ENCODE measurements around the genes SELENOM, PIK3IP1 and EIF4ENIF1.

DNA sequence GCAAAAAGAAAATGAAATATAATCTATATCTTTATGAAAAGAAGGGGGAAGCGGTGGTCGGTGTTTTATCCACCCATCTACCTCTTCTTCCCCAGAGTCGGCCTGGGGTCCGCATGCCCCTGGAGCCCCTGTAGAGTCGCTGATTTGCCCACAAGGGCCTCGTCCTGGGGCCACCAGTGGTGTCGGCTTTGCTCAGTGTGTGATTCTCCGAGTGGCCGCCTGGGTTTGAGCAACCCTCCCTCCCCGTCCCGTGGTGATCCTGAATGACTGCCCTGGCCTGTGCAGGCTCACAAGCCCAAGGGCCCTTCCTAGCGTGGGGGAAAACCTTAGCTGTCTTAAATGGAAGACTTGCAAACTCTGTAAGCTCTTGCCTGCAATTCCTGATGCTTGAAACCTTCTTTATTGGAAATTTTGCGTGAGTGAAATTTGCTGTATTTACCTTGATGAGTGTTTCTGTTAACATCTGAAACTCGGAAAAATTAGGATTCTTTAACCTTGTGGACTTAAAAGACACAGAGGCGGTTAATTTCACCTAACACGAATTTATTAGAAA lies 128.4 kb downstream of the OSBP2 start:
- PRO-cap, 2 experiments = no peak in any of the 2 experiments

DNA sequence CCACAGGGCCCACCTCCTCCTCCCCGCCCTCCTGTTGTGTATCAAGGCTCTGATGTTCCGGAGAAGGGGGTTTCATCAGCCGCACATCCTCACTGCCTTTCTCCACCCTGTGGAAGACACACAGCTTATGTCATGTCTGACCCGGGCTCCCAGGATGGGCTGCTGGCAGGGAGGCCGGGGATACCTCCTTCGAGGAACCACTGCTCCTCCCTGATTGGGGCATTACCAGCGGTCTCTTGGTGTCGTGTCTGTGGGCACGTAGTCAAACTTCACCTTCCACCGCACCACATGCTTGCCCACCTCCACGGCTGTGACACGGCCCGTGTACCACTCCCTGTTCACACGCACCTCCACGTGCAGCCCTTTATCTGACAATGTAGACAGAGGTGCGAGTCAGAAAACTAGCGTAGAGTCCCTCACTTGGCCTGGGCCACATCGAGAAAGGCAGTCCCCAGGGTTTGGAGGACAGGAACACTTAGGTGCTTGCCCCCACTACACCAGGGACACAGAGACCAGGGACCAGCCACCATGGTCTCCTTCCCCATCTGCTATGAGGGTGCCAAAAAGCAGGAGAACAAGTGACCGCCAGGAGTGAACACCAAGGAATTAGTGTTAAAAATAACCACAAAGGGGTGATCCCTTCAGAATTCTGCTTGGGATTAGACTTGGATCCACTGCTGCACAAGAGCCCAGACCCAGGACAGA lies 35.8 kb downstream of the MORC2 start:
- PRO-cap, 2 experiments = no peak in any of the 2 experiments

DNA sequence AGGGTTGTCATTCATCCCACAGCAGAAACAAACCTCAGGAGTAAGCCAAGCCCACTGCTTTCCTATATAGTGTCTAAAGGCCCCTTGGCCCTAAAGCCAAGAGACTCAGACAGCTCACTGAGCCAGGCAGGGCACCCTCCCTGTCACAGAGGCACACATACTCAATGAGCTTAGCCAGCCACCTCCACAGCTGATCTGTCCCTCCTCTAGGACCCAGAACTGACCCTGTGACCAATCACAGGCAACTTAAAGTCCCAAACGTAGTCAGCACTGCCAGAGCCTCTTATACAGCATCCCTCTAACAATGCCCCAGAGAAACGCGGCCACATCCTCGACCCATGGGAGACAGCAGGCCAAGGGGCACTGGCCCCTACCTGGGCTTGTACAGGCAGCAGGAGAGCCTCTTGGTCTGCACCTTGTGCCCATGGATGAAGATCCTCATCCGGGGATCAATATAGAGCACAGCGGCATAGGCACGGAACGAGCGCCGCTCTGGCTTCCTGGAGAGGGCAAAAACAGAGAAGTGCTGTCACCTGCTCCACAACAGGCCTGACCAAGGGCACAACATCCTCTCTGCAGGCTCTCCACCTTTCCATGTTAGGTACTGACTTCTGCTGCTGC lies 27.4 kb downstream of the MORC2 start:
- PRO-cap, 2 experiments = no peak in any of the 2 experiments

DNA sequence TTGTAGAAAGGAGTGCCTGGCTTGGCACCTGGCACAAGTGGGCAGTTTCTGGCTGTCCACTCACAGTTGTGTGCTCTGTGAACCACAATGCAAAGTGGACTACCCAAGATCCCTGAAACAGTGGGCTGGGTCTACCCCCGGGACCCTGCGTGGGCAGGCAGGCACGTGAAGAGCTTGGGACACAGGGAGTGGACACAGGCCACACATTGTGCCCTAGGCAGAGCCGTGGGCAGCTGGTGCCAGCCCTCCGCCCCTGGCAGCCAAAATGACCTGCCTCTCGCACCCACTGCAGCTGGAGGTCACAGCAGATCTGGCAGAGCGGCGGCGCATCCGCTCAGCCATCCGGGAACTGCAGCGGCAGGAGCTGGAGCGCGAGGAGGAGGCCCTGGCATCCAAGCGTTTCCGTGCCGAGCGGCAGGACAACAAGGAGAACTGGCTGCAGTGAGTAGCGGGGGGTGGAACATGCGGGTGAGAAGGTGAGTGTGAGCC lies 6.6 kb downstream of the SMTN start:
- PRO-cap, 2 experiments = no peak in any of the 2 experiments

DNA sequence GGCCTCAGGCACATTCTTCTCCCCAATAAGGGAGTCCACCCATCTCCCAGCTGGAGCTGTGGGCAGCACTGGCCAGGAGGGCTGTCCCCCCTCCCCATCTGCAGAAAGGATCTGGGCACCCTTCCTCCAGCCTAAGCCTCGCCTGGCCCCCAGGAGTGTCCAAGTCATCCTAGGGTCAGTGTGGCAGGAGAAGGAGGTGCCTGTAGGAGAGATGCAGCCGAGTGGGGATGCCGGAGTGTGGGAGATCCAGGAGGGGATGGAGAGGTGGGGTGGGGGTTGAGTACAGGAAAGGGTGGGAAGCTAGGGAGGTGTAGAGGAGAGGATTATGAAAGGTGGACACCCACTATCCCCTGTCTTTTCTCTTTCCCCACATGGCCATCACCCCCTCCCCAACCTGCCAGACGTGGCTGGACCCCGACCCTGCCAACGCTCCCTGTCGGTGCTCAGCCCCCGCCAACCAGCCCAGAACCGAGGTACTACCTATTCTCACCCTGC lies 9.3 kb downstream of the SMTN start:
- PRO-cap, 2 experiments = no peak in any of the 2 experiments

DNA sequence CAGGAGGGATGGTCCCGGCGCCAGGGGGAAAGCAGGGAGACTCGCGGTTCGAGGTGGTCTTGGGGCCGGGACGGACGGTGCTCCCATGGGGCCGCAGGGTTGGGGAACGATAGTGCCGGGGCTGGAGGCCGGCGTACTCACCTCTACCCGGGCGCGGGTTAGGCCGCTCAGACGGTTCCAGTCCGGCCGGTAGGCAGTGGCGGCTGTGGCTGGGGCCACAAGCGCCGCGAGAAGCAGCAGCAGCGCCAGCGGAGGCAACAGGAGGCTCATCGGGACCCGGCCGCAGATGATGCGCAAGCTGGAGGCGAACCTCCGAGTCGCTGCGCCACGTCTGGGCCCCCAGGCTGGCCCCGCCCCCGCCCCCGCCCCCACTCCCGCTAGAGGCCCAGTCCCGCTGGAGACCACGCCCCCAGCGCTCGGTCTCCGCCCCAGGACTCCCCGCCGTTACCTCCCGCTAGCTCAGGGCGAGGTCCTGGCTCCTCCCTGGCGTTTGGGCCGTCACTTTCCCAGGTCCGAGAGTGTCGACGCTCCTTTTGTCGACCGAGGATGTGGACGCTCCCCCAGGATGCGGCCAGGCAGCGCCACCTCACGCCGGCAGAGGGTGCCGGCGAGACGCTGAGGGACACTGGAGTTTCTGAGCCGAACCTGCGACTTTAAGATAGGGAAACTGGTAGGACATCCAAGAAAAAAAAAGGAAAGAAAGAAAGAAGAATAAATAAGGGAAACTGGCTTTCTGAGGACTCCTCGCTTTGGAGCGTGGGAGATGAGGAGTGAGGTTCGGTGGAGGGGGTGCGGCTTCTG lies at the start of gene SELENOM:
Gene SELENOM, minus strand, starts transcription at position 333 of the 801 bp plus-strand sequence.
- PRO-cap, 2 experiments = peak in 2 of 2 experiments; most common plus-strand start position 501 of the sequence (in 2); most common minus-strand start position 288 of the sequence (in 2)

GRCh38 chr22:31192412-31193028 lies 19.6 kb upstream of the LIMK2 start:
- PRO-cap, 2 experiments = no peak in any of the 2 experiments

- PRO-cap, 2 experiments = peak in 1 of 2 experiments; most common plus-strand start chr22:31222091 (in 1); most common minus-strand start chr22:31221864 (in 1)
Observed at GRCh38 chr22:31221751-31222202, 9.7 kb downstream of the LIMK2 start.

DNA sequence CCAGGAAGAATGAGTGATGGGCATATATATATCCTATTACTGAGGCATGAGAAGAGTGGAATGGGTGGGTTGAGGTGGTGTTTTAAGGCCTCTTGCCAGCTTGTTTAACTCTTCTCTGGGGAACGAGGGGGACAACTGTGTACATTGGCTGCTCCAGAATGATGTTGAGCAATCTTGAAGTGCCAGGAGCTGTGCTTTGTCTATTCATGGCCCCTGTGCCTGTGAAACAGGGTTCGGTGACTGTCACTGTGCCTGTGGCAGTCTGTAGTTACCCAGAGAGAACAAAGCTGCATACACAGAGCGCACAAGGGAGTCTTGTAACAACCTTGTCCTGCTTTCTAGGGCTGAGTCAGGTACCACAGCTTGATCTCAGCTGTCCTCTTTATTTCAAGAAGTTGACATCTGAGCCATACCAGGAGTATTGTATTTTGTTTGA lies 11.7 kb downstream of the LIMK2 start:
- PRO-cap, 2 experiments = no peak in any of the 2 experiments

- PRO-cap, 2 experiments = peak in 1 of 2 experiments; most common plus-strand start chr22:31229945 (in 1); most common minus-strand start chr22:31229877 (in 1)
Observed at GRCh38 chr22:31229431-31230221, 17.5 kb downstream of the LIMK2 start.

GRCh38 chr22:31292250-31292842 lies at the start of gene PIK3IP1:
TSS of gene PIK3IP1 (minus strand) at chr22:31292488.
- PRO-cap, 2 experiments = peak in 2 of 2 experiments; most common plus-strand start chr22:31292590 (in 1); most common minus-strand start chr22:31292439 (in 1)

- PRO-cap, 2 experiments = peak in 2 of 2 experiments; most common minus-strand start chr22:31489809 (in 2)
Observed at GRCh38 chr22:31488957-31490037, at the start of gene EIF4ENIF1. TSS of gene EIF4ENIF1 (minus strand) at chr22:31489842.

- PRO-cap, 2 experiments = no peak in any of the 2 experiments
Observed at GRCh38 chr22:31626228-31626953, 35.6 kb downstream of the PISD start.

- PRO-cap, 2 experiments = no peak in any of the 2 experiments
Observed at GRCh38 chr22:31629003-31629903, 32.8 kb downstream of the PISD start.

DNA sequence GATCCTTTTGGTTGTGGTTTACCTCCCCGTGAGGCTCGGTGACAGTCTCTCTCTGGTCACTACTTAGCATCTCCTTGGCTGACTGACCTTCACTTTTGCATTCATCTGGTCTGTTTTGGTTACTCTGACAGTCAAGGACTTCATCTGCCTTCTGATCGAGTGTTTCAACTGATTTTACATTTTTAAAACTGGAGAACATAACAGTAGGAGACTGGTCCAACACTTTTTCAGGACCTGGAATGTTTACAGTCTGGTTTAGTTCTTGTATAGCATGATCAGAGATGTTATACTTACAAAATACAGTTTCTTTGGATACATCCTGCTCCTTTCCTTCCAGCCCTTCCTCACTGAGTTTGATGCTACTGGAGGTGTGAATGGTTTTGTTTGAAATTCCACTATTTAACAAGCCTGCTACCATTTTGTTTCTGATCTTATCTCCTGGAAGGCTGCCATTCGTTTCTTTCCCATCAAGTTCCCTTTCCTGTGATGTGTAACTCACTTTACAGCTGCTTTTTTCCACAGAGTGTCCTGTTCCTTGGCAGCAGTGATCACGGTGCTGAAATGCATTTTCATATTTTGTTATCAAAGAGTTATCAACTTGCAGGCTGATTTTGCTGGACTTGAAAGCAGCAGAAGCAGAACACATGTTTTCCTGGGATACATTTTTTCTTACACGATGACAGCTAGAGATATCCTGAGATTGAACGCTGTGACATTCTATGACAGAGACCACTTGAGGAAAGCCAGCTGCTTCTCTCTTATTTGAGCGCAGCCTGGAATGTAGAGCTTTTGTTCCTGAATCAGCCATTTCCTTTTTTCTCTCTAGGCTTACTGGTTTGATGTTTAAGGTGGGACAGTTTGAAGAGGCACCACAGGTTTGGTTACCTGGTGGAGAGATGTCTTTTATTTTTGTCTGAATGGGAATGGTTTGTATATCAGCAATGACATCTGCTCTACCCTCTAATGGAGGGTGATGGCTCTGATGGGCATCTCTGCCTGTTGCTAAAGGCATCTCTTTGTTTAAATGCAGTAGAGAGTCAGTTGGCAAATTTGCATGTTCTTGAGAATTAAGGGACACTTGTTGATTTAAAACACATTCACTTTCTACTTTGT lies 34.8 kb downstream of the PRR14L start:
- PRO-cap, 2 experiments = no peak in any of the 2 experiments

DNA sequence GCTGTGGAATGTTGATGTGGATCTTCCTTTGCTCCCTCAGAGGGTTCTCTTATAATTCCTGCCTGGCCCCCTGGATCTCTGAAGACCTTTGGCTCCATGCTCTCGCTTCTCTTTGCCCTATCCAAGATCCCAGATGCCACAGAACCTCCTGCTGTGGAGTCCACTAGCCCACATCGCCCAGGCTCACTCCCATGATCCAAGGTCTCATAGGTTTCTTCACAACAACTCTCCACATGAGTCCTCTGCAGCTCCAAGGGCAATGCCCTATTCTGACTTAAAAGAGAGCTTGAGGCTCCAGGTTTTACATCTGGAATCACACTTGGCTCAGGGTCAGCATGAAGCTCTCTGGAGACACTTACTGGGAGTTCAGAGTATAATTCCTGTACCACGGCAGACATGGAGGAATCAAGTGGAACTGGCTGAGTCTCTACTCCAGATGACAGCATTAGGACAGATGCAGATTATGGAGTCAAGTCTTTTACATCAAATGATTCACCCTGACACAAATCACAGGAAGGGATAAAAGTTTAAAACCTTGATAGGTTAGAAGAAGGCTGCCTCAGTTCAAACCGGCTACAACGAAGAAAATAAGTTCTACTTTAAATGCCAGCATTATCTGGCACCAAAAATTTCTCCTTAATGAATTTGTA lies 11.4 kb downstream of the PRR14L start:
- PRO-cap, 2 experiments = no peak in any of the 2 experiments

- PRO-cap, 2 experiments = peak in 1 of 2 experiments; most common plus-strand start chr22:31970846 (in 1); most common minus-strand start chr22:31970650 (in 1)
Observed at GRCh38 chr22:31970460-31971226, 26.3 kb downstream of the YWHAH start.

- PRO-cap, 2 experiments = no peak in any of the 2 experiments
Observed at GRCh38 chr22:32039302-32039637, 3.8 kb upstream of the SLC5A1 start.

GRCh38 chr22:32475487-32476129 lies 997 bp downstream of the FBXO7 start:
- PRO-cap, 2 experiments = peak in 1 of 2 experiments; most common plus-strand start chr22:32475663 (in 1)

DNA sequence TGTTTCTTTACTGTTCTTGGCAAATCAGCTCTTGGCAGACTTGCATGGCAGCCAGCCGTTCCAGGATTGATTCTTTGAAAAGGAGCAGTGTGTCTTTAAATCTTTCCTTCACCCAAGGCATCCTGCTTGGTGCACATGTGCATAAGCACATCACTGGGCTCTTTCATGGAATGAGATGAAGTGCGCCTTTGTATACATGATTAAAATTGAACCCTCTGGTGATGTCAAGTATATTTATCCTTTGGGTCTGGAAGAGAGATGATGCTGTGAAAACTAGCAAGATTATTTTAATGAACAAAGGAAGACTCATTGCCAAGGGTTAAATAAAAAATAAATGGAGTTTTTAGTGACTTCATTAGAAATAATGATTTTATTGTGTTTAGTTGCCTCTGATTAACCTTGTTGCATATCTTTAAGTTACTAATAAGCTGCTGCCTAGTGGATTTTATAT lies 12.5 kb downstream of the FBXO7 start:
- PRO-cap, 2 experiments = no peak in any of the 2 experiments

Measured in Metastatic Liver Carcinoma in the Lung (tissue), 2 donors.